Jejunum (tissue), 1 donor: ENCODE data around the gene XPC.

DNA sequence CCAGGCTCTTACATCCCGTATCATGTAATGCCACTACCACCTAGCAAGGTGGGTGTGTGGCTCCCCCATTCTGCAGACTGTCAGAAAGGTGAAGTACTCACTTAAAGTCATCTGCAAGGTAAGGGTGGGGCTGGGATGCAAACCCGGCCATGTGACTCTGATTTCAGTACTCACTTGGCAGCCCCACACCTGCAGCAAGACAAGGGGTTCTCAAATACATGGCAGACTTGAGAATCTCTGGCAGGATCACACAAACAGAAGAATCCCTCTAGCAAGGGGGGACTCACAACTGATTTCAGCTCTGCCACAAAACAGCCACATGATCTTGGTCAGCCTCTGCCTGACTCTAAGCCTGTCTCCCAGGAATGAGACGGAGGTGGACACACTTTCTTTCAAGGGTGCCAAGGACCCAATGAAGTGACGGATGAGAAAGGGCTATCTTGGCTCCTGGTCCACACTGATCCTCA, 12.7 kb downstream of the WNT7A start:
- PRO-cap, result no peak

GRCh38 chr3:13878704-13879248, 1.1 kb downstream of the WNT7A start:
- PRO-cap, result no peak

GRCh38 chr3:13932661-13933366, 52.9 kb upstream of the WNT7A start:
- PRO-cap, result no peak

DNA sequence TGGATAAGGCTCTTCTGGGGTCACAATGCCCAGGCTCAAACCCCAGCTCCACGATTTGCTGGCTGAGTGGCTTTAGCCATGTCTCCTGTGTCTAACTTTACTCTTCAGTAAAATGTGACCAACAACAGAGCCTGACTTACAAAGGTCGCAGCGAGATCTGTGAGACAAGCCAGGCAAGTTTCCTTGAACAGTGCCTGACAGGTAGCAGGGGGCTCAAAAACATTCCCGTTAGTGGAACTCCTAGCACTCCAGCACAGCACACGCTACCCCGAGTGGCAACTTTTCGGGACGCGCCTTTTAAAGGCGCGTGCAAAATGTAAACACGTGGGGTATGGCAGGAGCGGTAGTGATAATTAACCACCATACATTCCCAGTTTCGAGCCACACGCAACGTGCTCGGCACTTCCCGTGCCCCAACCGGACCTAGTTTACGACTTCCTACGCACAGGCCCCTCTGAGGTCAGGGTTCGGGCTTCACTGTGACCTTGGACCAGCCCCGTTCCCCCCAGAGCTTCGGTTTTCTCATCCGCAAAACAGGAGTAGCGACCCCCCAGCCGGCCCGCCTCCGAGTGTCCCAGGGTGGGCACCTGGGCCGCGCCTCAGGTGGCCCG, 608 bp downstream of the CHCHD4 start:
- PRO-cap, result bidirectional peak, plus-strand start at position 457 of the sequence, minus-strand start at position 419 of the sequence

DNA sequence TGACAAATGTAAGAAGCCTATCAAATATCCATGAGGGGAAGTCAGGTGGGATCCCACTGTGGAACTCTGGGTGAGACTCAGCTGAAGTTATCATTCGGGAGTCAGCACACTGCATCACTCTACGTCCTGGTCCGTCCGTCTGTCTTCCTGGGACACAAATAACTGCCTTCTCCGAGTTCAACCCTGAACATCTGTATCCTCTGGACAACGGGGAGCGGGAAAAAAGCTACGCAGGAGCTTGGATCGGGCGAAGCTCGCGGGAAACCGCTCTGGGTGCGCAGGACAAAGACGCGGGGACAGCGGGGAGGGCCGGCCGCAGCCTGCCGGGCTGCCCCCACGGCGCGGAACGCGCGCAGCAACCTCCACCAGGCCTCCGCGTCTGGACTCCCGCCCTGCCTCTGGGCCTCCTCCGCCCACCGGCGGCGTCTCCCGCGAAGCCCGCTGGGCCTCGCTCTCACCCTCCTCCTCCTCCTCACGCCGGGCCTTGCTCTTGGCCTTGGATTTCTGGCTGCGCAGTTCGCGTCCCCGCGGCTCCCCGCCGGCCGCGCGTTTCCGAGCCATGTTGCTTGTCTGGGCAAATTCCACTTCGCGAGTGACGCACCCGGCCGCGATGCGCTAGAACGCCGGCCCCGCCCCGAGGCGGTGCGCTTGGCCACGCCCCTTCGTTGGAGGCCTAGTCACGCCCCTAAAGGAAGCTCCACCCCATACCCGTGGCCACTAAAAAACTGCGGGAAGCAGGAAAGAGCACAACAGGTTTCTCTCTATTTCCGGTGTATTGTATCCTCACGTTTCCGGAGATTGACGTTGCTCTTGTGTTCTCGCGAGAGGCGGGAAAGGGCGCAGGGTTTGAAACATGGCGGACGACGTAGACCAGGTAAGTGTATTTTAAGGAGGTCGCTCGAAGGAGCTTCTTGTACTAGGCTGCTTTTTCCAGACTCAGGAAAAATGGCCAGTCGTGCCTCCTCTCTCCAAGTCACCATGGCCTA, at the start of gene XPC:
Gene XPC (minus strand): TSS at position 594 of the 986 bp plus-strand sequence.
- PRO-cap, result unidirectional peak, plus-strand start at position 117 of the sequence; unidirectional peak, minus-strand start at position 381 of the sequence; bidirectional peak, plus-strand start at position 813 of the sequence, minus-strand start at position 587 of the sequence

- PRO-cap, result bidirectional peak, plus-strand start at chr3:14234747, minus-strand start at chr3:14234495
Measured at GRCh38 chr3:14233948-14234914, 55.6 kb downstream of the LSM3 start.

DNA sequence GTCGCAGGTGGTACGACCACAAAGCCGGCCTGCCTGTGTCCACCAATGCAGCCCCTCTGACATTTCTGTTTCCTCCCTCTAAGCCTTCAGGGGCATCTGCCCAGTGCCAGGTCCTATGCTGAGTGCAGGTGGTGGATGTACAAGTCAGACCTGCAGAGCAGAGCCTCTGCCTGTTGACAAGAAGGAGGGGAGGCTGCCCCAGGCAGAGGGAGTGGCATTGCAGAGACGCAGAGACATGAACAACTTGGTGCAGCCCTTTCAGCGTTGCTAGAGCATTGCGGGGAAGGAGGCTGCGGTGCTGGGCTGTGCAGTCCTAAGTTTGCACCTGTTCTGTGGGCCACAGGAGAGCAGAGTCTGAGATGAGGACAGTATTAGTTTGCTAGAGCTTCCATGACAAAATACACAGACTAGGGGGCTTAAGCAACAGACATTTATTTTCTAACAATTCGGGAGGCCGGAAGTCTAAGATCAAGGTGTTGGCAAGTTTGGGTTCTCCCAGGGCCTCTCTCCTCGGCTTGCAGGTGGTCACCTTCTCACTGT, 65.2 kb downstream of the LSM3 start:
- PRO-cap, result no peak

GRCh38 chr3:14252683-14253342, 74.2 kb downstream of the LSM3 start:
- PRO-cap, result no peak

DNA sequence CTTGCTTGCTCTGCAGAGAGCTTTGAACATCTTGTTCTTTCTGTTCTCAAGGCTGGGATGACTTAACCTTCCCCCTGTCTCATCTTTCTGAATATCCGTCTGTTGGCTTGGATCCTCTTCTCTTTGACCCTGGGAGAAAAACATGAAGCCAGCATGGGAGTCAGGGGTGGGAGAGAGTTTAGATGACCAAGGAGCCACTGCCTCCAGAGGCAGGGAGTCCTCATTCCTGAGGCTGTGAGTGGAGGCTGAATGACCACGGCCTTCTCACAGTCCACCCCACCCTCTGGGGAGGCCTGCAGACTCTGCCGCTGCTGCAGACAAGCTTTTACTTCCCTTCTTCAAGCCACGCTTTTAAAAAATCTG, 111.7 kb upstream of the SLC6A6 start:
- PRO-cap, result no peak

GRCh38 chr3:14358379-14358962, 43.9 kb upstream of the SLC6A6 start:
- PRO-cap, result no peak

GRCh38 chr3:14418181-14418984, 16.0 kb downstream of the SLC6A6 start:
- PRO-cap, result no peak

- PRO-cap, result no peak
Measured at GRCh38 chr3:14421040-14421903, 18.9 kb downstream of the SLC6A6 start.

DNA sequence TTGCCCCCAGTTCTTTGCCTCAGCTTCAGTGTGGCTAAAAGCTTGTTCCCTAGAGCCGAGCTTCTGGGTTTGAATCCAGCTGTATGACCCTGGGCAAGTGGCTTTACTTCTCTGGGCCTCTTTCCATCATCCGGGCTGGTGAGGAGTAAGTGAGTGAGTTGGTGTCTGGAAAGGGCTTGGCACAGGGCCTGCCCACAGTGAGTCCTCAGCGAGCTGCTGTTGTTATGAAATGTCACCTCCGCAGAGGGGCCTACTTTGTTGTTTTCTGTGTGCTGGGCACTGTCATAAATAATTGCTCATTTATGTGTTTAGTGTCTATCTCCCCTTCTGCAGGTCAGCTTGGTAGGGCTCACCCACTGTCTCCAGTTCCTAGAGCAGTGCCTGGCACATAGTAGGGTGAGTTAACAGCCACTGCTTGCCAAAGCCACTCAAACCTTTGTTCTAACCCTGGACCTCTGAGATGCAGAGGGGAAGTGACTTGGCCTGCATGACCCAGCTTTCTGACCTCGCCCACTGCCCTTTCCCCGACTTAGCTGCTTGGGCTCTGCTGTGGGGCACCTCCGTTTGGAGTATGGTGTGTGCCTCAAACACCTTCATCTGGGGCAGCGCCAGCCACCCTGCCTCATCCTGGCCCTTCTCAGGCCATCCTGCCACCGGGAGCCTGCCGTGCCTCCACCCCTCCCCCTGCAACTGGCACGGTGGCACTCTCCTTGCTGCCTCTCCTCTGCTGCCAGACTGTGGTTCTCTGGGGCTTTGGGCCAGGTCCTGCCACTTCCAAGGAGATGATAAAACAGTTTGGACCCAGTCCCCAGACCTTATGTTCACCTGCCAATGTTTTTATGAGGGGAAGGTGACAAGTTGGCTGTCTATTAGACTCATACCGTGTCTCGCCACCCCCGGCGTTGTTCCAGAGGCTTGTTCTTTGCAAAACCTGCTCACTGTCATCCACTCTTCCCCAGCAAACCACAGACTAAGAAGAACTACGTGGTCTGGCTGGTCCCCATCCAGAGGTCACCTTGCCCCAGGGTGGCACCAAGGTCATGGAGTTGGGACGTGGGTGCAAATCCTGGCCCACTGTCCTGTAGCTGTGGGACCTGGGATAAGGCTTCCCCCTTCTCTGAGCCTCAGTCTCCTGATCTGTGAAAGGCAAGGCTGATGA, 32.1 kb downstream of the SLC6A6 start:
- PRO-cap, result unidirectional peak, minus-strand start at position 646 of the sequence

- PRO-cap, result no peak
Measured at GRCh38 chr3:14435277-14435897, 33.0 kb downstream of the SLC6A6 start.

DNA sequence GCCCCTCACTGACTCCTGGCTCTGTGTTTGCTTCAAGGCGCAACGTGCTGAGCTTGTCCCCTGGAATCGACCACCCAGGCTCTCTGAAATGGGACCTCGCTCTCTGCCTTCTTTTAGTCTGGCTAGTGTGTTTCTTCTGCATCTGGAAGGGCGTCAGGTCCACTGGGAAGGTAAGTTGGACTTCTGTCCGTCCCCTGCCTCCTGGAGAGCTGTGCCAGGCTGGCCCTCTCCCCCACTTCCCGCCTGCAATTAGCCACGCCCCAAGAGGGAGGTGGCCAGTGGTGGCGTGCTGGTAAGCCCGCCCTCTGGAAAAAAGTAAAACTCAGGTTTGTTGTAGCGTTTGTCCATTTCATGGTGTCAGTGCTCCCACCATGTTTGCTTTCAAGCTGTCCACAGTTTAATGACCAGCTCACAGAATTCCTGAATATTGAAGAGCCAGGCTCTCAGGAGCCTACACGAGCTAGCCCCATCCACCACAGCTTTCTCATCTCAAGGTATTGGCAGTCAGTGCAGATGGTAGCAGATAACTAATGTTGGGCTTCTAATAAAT, 55.6 kb downstream of the SLC6A6 start:
- PRO-cap, result no peak

- PRO-cap, result no peak
Measured at GRCh38 chr3:14602679-14603433, 48.7 kb upstream of the CCDC174 start.

GRCh38 chr3:14819208-14819884, 584 bp downstream of the FGD5 start:
- PRO-cap, result no peak

GRCh38 chr3:14947776-14948502, 556 bp downstream of the NR2C2 start:
- PRO-cap, result bidirectional peak, plus-strand start at chr3:14948208, minus-strand start at chr3:14948010; bidirectional peak, plus-strand start at chr3:14948632, minus-strand start at chr3:14948365

GRCh38 chr3:14962120-14962728, 14.8 kb downstream of the NR2C2 start:
- PRO-cap, result no peak

GRCh38 chr3:15064278-15064695, 828 bp downstream of the MRPS25 start:
- PRO-cap, result unidirectional peak, plus-strand start at chr3:15064453